H9 (cell line): Measurements from ENCODE around the gene STYK1.

DNA sequence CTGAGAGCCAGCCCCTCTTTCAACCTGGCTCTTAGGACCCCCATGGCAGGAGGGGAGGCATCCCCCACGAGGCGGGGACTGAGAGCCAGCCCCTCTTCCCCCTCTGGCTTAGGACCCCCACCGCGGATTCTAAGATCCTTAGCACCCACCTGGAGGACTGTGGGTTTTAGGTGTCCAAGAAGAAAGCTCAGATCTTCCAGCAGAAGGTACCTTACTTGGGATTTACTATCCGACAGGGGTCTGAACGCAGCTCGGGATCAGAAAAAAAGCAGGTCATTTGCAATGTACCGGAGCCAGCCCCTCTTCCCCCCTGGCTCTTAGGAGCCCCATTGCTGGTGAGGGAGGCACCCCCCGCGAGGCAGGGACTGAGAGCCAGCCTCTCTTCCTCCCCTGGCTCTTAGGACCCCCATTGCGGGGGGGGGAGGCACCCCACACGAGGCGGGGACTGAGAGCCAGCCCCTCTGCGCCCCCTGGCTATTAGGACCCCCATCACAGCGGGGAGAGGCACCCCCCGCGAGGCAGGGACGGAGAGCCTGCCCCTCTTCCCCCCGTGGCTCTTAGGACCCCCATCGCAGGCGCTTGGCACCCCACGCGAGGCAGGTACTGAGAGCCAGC, 198.1 kb upstream of the PZP start:
- PRO-cap = no peak

DNA sequence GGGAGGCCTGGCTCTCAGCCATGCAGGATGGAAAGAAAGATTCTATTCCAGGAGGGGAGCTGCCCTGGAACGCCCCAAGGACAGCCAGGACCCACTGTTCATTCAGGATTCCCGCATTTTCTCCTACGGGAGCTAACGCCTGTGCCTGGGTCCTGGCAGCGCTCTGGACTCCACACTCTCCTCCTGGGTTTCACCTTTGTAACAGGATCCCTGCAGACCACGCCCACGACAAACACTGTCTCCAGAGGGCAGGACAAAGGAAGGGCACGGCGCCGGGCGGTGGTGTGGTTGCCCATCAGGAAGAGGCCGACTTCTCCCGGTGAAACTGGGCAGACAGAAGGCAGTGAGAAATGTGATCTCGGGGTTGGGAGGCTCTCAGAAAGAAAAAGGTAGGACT, 189.3 kb downstream of the KLRB1 start:
- PRO-cap = no peak

DNA sequence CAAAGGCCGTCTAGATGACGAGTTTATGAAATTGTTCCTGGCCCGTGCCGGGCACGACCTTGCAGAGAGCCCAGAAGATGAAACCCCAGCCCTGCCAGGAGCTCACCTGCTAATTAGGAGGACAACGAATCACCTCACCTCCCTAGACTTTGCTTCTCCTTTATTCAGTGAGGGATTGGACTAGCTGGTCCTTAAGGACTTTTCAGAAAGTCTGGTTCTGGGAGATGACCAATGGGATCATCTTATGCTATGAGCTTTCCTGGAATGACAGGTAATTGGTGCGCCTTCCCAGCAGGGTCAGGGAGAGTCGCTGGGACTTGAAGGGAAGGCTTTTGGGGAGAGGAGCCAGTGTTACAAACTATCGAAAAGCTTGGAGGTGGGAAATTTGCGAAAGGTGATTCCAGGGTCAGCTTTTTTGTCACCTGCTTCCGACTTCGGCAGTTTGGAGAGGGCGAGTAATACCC, 159.1 kb downstream of the KLRB1 start:
- PRO-cap = no peak

DNA sequence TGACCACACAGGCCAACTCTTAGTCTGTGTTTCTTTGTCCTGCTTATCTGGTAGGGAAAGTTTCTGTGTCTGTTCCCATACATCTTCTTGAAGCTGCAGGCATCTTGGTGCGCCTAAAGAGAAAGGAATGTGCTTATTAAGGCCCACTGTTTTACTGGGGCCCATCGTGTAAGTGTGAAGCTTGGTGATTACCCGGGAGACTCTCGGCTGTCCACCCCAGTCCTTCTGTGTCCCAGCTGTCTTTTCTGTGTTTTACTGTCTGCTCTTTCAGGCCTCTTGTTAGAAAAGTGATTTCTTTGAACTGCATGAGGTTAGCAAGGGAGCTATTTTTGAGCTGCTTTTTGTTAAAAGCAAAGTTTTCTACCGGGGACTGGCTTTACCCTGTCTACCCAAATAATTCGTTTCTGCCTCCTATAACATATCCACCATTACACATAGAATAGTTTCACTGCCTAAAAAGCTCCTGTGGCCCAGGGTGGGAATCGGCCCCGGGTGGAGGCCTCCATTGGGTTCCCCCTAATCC, 22.2 kb upstream of the CLEC2D start:
- PRO-cap = no peak

- PRO-cap = bidirectional peak, plus-strand start at chr12:9647963, minus-strand start at chr12:9647888; bidirectional peak, plus-strand start at chr12:9648167, minus-strand start at chr12:9648130; unidirectional peak, minus-strand start at chr12:9648600; unidirectional peak, minus-strand start at chr12:9648623
These were observed 21.4 kb upstream of the CLEC2D start for GRCh38 chr12:9647787-9648780.

DNA sequence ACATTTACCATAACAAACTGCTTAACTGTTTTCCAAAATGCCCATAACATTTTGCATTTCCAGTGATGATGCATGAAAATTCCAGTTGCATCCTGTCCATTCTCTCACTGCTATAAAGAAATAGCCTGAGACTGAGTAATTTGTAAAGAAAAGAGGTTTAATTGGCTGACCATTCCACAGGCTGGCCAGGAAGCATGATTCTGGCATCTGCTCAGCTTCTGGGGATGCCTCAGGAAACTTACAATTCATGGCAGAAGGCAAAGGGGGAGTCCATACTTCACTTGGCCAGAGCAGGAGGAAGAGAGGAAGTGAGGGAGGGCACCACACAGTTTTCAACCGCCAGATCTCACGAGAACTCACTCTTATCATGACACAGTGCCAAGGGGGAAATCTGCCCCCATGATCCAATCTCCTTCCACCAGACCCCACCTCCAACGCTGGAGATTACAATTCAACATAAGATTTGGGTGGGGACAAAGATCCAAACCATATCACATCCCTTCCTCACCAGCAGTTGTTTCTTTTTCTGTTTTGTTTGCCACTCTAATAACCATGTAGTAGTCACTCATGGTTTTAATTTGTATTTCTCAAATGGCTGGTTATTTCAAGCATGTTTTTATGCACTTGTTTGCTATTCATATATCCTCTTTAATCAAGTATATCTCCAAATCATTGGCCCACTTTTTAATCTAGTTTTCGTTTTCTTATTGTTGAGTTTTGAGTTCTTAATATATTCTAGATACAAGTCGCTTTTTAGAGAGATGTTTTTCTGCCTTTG, 18.1 kb upstream of the CLEC2D start:
- PRO-cap = no peak

- PRO-cap = no peak
These were observed 15.9 kb upstream of the CD69 start for GRCh38 chr12:9776552-9777123.

DNA sequence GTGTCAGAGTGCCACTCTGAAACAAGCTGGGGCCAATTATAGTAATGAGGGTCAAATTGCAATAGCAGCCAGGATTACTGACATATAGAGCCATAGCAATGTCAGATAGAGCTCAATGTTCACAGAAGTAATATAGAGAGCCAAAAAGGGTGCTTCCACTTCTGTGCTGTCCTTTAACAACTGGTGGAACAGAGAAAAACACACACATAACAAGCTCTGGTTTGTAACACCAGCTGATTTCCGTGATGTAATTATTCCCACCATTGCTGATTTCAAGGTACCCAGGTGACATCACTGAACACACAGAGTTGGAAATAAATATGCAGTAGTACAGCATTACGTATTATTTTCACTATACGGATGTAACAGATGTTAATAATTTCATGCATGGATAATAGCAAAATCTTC, 3.0 kb upstream of the CLEC2B start:
- PRO-cap = no peak

DNA sequence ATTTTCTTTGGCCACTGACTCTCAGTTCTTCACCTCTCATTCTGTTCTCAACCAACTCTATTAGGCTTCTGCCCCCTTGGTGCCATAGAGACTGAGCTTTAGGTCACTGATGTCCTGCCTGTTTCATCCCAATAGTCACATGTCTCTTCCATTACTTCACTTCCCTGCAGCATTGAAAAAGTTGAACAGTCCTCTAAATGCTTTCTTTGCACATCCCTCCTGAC, 2.7 kb downstream of the CLEC12A start:
- PRO-cap = no peak

- PRO-cap = no peak
These were observed 9.8 kb downstream of the CLEC1A start for GRCh38 chr12:10089034-10089323.

DNA sequence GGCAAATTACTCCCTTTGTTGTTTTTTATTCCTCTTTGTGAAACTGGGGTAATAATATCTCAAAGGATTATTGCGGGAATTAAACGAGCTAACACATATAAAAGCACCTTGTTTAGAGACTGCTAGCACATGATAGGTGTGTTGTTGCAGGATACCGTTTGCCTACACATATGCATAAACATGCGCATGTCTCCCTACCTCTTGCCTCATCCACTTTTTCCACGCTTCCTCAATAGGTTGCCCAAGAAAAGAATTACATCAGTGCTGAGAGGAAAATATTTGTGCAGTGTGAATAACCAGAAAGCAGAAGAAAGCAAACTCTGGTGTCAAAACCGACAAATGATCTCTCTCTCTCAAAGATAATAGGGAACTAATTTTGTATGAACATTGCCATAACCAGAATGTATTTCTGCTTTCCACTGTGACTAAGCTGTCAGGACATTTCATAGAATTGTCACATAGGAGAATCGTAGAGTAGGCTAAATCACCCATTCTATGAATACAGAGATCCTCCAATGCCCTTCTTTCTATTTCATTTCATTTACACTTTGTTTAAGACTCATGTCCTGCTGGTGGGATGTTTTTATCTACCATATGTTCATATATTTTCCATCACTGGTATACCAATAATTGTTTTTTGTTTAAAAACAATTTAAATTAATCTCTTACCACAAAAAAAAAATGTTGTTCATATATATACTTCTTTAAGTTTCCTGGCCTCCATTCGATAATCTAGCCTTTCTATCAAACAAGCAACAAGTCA, 1.2 kb downstream of the CLEC7A start:
- PRO-cap = no peak

DNA sequence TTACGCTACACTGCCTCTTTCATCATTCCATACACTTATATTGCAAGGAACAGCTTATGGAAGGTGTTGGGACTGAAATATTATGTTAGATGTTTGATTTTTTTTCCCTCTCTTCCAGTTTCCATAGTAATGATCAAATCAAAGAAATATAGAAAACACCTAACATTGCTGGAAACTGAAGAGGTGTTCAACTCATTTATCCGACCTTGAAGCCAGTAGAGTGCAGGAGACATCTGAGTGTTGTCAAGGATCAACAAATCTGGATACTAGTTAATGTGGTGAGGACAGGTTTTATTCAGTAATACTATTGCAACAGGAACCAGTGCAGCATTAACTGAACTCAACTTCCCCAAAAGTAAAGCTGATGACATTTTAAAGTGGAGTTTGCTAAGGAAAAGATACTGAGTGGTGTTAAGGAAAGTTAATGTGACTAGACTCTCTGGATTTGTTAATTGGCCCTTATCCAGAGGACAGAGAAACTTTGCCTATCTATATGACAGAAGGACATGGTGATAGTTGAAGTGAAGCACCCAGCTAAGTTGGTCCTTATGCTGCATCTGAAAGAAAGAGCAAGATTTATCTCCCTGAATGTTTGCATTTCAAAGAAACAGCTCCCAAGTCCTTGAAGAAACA, 1.1 kb upstream of the CLEC7A start:
- PRO-cap = no peak

GRCh38 chr12:10224011-10224591, 11.4 kb downstream of the GABARAPL1 start:
- PRO-cap = no peak

- PRO-cap = no peak
These were observed 21.8 kb upstream of the KLRD1 start for GRCh38 chr12:10285776-10286380.

DNA sequence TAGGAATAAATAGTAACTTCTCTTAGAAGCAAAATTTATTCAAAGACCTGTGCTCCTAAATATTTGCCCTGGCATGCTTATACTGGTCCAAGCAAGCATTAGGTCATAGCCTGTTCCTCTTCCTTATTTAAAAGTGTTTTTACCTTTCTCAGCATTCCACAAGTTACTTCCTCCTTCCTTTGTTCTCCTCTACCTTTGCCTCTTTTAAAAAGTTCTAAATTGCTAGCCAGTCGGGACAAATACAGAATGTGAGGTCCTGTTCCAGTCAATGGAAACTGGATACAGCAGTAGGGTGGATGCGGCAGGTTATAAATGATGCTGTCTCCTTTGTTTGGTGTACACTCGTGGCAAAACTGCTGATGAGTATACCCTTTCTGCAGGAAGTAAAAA, 27.7 kb downstream of the KLRK1 start:
- PRO-cap = no peak

DNA sequence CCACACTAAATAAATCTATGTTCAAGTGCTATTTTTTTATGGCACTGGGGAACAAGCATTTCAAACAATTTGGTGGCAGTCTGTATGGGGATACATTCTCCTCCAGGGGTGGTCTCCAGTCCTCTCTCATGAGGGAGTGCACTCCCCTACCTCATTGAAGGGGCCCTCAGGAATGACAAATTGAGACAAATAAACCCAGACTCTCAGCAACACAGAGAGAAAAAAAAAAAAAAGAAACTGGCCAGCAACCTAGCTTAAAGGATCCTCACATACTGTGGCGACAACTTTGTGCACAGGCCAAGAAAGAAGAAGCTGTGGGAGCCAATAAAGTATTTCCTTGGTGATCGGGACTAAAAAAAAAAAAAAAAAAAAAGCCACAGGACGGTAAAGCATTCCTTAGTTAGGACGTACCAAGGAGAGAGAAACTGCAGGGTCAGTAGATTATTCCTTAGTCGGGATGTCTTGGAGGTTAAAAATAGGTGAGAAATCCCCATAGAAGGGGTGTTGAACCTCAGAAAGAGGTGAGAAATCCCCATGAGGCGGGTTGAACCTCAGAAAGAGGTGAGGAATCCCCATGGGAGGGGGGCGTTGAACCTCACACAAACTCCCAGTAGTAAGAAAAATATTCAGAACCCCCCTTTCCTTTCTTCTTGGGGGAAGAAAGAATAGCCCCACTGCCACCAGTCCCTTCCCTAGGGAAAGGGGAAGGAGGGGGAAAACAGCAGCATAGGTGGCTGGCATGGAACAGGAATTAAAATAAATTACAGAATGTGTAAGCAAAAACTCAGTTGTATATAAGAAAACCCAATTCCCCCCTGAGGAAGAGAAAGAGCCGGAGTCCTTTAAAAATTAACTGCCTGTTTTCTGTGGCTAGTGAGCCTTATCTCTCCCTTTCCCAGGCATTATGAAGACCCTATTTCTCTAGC, 27.0 kb downstream of the KLRK1 start:
- PRO-cap = no peak

DNA sequence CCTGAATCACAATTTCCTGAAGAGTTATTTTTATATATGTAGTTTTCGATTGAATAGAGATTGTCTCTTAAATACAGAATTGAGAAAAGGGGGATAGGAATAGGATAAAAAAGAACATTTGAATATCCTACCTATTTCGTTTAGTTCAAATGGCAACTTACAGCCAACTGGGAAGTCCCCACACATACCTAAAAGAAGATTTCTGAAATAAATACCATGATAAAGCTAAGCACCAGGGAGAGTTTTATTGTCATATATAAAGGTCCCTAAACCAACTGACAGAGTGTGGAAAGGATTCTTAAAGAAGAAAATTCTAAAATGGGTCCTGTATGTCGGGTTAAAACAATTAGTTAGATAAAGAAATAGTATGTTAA, 1.9 kb upstream of the KLRK1 start:
- PRO-cap = no peak

- PRO-cap = no peak
These were observed 12.5 kb downstream of the STYK1 start for GRCh38 chr12:10661342-10661802.

DNA sequence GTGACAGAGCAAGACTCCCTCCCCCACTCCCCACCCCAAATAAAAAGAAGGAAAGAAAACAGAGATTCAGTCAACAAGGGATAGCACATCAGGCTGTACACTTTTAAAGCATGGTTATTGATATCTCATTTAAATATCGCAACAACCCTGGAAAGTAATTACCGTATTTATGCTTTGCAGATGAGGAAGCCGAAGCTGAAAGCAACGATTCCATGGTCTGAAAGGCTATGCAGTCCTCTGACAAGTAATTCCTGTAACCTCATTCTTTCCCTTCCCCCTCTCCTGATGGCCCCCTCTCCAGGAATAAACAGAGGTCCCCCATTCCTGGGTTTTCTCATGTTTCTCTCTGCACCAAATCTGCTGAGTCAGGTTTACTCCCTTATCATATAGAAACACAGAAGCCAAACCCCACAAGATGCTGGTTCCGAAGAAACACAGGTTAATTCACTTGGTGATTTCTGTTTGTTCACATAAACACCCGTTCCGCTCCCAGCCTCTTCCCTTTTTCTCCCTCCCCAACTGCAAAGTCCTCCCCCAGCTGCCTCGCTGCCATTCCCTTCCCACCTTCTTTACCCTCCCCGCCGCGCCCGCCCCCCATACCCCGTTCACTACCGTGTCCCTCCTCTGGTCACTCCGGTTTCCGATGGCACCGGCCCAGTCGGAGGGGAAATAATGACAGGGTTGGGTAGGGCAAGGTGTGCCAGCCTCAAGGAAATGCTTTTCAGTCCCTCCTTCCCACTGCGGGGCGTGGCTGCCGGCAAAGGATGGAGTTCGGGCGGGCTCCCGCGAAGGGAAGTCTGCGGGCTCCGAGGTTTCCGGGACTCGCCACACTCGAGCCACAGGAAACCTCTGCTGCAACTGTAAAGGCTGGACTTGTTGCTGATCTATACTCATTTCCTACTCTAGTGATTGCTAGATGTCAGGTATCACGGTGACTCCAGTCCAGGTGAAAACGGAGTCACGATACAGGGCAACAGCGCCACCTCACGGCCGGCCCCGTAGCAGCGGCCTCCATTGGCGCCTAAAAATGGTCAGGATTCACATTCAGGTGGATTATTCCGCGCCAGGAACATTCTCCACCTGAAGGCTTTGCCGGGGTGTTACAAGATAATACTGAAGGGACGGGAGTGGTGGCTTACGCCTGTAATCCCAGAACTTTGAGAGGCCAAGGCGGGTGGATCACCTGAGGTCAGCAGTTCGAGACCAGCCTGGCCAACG, at the start of gene STYK1:
Gene STYK1, minus strand, starts transcription at position 699 of the 1,218 bp plus-strand sequence.
- PRO-cap = bidirectional peak, plus-strand start at position 736 of the sequence, minus-strand start at position 674 of the sequence

- PRO-cap = no peak
These were observed 24.3 kb upstream of the STYK1 start for GRCh38 chr12:10698148-10698598.